CD14-positive monocyte (primary cell): ENCODE measurements around the genes BTBD9 and MOCS1.

DNA sequence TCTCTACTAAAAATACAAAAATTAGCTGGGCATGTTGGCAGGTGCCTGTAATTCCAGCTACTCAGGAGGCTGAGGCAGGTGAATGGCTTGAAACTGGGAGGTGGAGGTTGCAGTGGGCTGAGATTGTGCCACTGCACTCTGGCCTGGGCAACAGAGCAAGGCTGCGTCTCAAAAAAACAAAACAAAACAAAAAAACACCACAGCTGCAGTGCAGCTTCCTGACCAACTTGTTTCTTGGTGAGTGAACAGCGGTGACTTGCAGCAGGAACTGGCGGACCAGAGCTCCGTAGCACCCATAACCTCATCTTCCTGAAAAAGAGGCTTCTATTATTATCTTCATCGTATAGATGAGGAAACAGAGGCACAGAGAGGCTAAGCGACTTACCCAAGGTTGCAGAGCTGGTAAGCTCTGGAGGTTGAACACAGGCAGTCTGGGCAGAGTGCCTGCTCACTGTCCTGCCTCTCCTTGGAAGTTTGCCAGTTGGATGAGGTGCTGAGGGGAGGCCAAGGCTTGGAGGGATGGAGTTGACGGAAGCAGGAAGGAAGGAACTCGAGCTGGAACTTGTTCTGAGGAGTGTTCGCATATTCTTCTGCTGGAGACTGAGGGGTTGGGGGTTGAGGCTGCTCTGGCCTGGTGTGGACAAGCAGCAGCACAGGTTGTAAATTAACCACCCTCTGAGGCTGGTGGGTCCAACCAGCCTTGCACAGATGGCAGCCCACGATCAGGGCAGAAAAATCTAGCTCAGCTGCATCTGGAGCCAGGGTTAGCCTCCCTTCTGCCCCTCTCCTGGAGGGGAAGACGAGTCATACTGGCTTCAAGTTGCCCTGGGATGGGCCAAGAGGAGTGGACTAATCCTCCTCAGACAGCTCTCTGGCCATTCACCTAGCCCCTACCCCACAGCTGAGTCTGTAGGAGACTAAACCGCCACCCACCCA, 48.0 kb upstream of the CCDC167 start:
- CAGE, long polyA plus RNA = no peak

- CAGE, long polyA plus RNA = no peak
Observed at GRCh38 chr6:37630365-37630928, 67.2 kb downstream of the MDGA1 start.

GRCh38 chr6:37822296-37822915, 2.9 kb downstream of the ZFAND3 start:
- CAGE, long polyA plus RNA = no peak

DNA sequence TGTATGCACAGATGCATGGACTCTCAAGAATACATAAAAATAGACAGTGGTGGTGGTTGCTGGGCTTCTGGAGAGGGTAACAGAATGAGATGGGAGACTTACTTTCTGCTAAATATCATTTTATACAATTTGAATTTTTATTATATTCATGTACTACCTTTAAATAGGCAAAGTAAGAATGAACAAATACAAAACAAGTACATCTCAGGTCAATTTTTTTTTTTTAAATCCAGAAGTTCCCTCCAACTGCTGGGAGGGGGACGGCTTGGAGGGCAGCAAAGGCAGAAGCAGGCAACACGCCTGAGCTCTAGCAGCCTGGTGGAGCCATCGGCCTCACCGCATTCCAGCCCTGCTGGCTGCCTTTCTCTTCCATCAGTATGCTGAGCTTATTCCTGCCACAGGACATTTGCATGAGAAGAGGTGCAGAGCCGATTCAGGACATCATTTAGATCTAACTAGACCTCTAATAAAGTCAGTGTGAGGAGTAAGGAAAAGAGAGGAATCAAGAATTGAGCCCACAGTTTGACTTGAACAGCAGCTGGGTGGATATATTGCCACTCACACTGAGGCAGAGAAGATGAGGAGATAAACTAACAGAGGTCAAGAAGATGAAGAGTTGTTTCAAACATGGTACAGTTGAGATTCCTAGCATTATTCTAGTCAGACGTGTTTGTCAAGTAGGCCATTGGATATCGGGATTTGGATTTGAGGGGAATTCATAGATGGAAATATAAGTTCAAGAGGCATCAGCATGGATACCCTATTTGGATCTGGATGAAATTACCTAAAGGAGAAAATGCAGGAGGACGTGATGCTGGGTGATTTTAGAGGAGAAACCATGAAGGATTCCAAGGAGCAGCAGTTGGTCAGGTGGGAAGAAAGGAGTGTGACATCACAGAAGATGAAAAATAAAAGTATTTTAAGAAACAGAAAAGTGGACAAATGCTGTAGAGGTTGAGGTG, 319.0 kb downstream of the ZFAND3 start:
- CAGE, long polyA plus RNA = no peak

GRCh38 chr6:38212462-38212898, 393.0 kb downstream of the ZFAND3 start:
- CAGE, long polyA plus RNA = no peak

DNA sequence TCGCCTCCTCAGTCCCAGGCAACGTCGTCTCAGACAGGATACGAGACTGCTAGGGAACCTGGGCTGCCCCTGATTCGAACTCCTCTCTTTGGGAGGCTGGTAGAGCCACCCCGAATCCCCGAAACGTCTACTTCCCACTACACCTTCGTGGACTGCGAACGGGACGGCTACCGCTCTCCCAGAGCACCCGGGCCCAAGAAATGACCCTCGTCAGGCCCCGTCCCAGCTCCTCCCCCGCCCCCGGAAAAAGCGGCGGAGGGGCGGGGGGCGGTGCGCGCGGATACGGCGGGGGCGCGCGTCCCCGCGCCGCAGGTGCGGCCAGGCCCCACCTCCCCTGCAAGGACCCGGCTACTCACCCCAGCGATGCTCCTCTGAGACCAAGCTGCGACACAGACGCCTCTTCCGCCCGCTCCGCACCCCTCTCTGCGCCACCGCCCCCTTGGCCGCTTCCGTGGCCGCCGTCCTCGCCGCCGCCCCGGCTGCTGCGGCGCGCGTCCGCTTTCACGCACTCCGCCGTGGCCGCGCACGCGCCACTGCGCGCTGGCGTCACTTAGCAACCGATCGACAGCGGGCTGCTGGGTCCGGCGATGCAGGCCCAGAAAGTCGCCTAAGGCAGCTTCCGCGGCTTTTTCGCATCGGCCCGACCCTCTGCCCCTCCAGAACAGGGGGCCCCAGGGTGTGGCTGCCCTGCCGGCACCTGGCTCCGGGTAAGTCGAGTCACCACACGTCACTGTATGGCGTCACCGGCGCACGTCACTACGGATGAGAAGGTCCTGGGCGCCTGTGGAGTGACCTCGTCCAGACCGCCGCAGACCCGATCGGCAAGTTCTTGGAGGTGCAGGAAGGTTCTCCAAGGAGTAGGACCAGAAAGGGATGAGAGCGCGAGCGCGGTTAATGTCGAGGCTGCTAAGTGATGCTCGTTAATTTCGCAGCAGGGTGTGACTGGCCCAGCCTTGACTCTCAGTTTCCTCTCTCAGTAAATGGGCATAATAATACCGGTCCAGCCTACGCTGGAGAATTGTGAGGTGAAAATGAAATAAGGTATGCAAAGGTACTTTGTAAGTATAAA, at the start of gene BTBD9:
TSS of gene BTBD9 (minus strand) at position 486 of the 1,069 bp plus-strand sequence.
- CAGE, long polyA plus RNA = no peak

- CAGE, long polyA plus RNA = no peak
Observed at GRCh38 chr6:38640513-38640837, 746 bp upstream of the BTBD9 start.

DNA sequence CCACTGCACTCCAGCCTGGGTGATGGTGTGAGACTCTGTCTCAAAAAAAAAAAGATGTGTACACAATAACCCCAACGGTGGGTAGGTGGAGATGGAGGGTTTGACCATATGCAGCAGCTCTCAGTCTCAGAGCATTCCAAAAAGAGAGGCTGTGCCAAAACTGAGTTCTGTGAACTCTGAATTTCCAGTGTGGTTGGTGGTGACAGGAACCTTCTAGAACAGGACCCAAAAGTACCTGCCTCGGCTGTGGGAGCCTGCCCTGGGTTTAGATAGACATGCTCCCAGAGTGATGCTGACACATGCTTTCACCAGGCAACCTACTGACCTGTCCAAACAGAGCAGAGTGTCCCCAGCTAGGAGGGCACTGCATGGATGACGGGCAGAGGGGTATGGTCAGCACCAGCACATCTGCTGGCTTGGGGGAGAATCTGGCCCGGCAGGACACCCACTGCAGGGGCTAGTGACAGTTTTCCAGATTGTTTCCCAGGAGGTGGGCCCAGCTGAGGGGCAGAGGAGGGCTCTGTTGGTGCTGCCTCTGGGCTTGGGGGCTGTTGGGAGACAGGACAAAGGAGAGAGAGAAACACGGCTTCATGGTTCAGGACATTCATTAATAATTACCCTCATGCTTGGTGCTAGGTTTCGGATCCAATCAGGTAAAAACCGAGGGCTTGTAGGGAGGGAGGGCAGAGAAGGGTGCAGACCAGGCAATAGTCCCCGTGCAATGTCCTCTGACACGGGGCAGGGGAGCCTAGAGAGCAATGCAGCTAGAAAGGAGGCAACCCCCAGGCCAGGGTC, 15.1 kb downstream of the KCNK5 start:
- CAGE, long polyA plus RNA = no peak

GRCh38 chr6:39749203-39749666, 24.0 kb upstream of the KIF6 start:
- CAGE, long polyA plus RNA = no peak

DNA sequence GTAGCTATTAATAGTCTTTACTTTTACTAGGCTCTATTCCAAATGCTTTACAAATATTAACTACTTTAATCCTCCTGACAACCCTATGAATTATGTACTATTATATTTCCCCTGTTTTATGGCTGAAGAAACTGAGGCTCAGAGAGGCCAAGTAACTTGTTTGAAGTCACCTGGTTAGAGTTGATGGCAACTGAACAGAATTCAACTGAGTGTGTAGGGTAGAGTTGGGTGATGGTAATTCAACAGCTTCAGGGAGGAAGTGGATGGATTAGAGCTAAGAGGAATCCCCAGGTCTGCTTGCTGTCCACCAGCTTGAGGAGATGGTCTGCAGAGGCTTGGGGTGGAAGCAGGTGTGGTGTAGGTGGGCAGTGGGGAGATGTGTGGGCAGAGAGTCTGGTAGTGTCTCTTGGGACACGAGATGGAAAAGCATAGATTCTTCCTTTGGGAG, 57.3 kb downstream of the DAAM2 start:
- CAGE, long polyA plus RNA = no peak

GRCh38 chr6:39861521-39862188, 69.5 kb downstream of the DAAM2 start:
- CAGE, long polyA plus RNA = no peak

GRCh38 chr6:39933603-39934887, at the start of gene MOCS1:
Gene MOCS1, minus strand, starts transcription at chr6:39934462.
- CAGE, long polyA plus RNA = no peak

- CAGE, long polyA plus RNA = no peak
Observed at GRCh38 chr6:40109259-40109740, 175.0 kb upstream of the MOCS1 start.

DNA sequence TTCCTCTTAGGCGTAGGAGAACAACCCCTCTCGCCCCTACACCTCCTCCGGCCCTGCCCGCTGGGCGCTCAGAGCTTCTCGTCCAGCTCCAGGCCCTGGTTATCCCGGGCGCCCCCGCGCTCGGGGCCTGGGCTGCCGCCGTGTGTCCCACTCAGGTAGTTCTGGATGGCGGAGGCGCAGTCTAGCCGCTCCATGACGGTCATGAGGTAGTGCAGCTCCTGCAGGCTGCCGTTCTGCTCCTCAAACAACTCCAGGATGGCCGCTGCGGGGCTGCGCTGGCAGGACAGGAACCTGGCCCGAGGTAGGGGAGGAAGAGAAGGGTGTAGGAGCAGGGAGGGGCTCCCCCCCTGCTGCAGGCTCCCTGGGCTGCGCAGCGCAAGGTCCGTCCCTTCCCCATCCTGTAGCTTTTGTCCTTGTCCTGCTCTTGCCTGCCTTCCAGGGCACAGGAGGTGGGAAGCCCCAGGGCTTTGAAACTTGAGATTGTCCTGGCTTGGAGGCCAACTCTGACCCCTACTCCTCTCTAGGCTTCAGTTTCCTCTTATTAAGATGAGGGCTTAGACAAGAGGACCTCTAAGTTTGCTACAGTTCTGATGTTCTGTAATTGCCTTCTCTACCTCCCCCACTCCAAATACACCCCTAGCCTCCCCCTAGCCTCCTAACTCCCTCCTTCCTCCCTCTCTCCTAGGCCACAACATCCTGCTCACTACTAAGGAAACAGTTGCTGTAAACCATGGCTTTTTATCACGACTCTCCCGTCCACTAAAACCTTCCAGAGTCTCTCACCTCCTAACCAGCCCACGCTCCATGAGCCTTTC, 10.5 kb downstream of the UNC5CL start:
- CAGE, long polyA plus RNA = no peak

DNA sequence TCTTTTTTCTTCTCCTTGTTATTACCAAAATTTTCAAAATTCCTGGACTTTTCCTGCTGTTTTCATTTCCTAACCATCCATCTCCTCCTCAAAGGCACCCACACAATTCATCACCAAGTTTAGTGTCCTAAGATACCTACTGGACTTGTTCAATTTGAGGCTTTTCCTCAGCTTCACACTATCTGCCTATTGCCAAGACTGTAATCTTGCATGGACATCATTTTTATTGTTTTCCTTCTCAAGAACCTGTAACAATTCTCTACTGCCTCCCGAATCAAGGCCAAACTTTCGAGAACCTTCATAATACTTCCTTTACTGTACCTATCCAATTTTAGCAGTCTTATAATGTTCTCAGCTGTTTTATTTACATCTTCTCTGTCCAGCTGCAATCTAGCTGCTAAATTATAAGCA, 7.1 kb downstream of the APOBEC2 start:
- CAGE, long polyA plus RNA = no peak

DNA sequence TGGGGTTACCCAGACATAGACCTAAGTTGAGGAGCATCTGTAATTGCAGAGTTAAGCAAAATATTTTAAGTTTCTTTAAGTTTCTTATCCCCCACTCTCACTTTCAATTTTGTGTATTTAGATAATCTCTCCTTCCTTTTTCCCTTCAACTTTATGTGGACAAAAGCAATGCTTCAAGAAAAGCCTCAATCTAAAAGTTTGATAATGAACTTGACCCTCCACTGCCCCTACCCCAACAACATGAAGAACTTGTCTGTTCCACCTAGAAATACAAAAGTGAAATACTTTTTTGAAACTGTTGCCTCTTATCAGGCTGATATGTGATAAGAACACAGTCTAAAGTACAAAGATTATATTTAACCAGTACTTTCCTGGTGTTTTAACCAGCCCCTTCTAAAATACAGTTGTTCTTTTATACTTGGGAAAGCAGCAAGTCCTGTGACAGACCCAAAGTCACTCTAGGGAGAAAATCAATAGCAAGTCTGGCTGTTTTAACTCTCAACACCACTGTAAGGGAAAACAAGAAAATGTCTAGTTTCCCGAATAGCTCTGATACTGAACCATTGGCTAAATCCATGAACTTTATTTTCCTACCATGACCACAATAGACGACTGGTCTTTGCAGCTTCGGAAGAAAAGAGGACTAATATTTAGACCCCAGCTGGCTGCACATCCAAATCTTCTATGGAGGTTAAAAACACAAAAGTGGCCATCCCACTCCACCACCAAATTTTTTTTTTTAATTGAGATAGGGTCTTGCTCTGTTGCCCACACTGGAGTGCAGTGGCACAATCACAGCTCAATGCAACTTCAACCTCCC, 6.5 kb downstream of the OARD1 start:
- CAGE, long polyA plus RNA = no peak

DNA sequence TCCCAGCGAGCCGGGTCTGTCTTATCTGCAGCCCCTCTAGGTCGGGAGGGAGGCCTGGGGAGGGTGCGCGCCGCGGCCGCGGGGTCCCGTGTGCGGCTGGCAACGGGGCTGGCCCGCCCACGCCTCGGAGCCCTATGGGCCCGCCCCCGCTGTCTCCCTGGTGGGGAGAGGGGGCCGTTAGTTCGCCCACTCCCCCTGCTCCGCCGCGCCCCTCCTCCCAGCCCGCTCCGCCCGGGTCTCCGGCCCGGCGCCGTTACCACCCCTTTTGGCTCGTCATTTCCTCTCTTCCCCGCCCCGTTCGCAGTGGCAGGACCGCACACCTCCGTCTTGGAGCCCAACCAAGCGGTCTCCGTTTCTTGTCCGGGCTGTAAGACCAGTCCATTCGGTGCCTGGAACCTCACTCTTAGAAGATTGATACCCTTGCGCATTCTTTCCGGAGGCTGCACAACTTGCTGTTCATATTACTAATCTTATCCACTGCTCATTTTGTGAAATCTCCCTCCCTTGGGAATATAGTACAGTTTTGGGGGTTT, 870 bp downstream of the NFYA start:
- CAGE, long polyA plus RNA = no peak

- CAGE, long polyA plus RNA = no peak
Observed at GRCh38 chr6:41199783-41200010, 1.3 kb downstream of the TREML2 start.

- CAGE, long polyA plus RNA = no peak
Observed at GRCh38 chr6:41270996-41271537, 15.4 kb downstream of the TREM1 start.

DNA sequence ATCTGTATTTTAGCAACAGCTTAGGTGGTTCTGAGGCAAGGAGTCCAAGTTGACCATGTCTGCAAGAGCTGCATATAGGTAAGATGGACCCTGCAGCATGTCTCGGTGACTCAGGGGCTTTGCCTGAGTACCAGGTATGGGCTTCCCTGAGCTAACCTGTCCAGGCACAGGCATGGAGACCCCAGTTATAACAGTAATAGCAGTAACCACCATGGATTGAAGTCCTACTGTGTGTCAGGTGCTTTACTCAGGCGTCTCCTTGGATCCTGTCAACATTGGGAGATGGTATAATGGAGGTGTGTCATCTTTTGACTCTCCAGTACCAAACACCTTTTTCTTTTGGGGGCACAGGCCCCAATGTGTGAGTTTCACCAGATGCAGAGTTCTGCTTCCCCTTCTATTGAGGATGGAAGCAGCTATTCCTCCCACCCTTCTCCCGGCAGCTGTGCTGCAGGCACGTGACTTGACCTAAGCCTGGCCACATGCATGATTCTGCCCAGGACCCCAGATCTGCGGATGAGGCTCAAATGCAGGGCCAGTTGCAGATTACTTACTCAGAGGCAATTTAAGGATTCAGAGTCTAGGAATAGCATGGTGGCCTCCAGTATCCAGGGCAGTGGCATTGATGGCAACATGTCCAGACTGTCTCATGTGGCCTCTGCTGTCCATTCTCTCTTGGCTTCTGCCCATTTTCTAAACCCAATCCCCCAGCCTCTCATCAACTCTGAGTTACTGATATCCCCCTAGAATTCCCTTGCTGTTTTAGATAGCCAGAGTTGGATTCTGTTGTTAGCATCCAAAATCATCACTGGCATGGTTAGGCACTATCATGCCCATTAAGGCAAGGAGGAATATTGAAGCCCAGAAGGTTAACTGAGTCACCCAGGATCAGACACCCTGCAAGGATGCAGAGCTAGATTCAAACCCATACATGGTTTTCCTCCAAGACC, 13.6 kb downstream of the TREM1 start:
- CAGE, long polyA plus RNA = no peak